Measurements from ENCODE around the gene SYN1.

DNA sequence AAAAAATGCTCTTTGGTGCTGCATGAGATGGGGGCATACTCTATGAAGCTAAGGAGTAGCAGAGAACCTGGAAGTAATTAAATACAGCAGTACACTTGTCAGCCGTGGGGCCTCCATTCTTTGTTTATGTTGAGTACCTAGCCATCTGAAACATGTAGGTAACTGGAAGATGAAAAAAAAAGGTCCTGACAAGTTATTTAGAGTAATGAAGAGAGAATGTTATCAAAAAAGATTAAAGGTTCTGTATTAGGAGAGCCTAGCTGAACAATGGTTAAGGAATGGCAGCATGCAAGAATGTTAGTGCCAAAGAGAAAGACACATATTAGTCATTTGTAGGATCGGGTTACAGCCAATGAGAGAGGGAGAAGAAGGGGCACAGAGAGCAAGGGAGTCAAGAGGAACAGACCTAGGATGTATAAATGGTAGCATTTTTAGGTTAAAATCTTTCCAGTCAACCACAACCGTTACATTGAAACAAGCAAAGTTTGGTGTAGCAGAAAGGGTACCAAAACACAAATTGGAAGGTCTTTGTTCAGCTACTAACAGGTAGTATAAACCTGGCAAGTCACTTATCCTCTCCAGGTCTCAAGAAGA is 316.7 kb upstream of the DIPK2B start:
- PRO-cap = no peak
CAGE:
- cytosol, long polyA plus RNA = no peak
- long polyA plus RNA = no peak
- nucleus, long polyA plus RNA = no peak

DNA sequence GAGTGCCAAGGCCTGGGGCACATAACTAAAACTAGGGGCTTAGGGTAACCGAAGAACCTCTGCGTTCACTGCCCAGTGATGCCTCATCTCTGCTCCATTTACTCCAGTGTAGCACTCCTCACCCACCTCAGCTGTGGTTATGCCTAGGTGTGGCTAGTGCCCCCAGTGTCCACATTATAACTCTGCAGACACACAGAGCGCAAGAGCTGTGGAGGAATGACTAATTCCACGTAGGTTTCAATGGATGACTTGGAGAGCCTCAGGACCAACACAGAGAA is 542.3 kb upstream of the DIPK2B start:
- PRO-cap = no peak
CAGE:
- cytosol, long polyA plus RNA = no peak
- long polyA plus RNA = no peak
- nucleus, long polyA plus RNA = no peak

DNA sequence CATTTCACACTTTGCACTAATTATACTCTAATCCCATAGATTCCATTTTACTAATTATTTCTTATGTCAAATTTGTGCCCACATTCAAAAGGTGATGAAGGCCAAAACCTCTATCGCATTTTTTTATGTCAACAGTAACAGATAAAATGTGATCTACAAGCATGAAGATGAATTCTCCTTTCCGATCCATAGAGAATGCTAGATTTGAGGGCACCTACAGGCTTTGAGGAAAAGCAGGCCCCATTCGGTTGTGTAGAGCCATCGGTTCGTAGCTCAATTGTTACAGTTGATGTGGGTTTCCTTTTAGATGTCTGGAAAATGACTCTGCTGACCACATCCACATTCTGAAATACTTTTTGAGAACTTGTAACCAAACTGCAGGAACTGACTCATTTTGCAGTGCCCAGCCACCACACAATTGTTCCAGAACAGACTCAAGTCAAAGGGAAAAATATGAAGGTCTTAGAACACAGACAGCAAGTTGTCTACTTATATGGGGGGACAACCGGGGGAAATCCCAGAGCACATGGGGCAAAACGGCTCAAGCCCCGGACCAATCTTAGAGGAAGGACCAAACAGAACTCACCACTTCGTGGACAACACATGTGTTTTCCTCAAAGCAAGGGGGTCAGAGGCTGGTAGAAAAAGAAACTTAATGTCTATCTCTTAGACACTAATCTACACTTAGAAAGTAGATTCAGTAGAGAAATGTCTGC is 557.6 kb upstream of the DIPK2B start:
- PRO-cap = no peak
CAGE:
- cytosol, long polyA plus RNA = no peak
- long polyA plus RNA = no peak
- nucleus, long polyA plus RNA = no peak

- PRO-cap = no peak
CAGE:
- cytosol, long polyA plus RNA = no peak
- long polyA plus RNA = no peak
- nucleus, long polyA plus RNA = no peak
Measured at GRCh38 chrX:45801511-45801956, 600.9 kb upstream of the DIPK2B start.

DNA sequence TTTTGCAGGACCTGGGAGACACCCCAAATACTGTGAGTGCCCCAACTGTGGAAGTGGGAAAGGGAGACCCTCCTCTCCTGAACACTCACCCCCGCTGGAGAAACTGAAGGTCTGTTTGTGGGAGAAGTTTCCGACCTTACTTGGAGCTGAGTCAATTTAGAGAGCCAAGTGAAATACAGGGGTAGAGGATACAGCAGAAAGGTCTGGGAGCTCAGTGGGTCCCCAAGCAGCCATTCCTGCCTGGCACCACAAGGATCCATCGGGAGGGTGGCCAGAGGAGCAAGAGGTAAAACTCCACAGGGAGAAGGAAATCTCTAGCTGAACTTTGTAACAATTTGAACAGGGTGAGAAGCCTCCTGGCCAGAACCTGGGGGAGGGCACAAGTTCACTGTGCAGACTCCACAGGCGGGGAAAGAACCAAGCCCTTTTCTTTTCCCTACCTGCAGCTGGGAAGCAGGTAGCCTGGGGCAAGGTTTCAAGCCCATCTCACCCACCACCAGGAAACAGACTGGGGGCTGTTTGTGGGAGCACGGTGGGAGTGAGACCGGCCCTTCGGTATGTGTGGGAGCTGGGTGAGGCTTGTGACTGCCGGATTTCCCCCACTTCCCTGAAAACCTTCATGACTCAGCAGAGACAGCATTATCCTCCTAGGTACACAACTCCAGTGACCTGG is 113.7 kb upstream of the KRBOX4 start:
- PRO-cap = no peak
CAGE:
- cytosol, long polyA plus RNA = no peak
- long polyA plus RNA = no peak
- nucleus, long polyA plus RNA = no peak

- PRO-cap = no peak
CAGE:
- cytosol, long polyA plus RNA = no peak
- long polyA plus RNA = no peak
- nucleus, long polyA plus RNA = no peak
Measured at GRCh38 chrX:46456380-46456702, 9.2 kb downstream of the KRBOX4 start.

DNA sequence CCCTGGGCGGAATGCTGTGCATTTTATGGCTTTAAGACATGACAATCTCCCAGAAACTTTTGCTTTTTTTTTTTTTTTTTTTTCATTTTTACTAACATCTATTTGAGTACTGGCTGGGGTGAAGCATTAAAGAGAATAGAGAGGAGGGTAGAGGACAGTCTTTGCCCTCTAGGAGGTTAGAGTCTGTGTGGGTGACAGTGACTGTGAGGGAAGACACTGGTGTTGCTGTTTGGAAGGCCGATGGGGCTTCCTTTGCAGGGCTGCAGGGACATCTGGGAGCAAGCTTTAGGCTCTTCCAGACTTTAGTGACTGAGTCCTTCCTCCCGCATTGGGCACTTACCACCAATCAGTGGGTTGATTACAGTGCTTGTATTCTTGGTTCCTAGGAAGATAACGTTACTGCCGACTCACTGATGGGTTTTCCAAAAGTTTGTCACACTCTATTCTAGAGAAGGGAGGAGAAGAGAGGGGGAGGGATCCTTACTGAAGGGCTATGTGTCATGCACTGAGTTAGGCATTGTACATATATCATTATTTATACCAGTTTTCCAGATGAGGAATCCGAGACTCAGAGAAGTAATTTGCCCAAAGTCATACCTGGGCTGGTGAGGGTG is 3.6 kb downstream of the CHST7 start:
- PRO-cap = no peak
CAGE:
- cytosol, long polyA plus RNA = no peak
- long polyA plus RNA = no peak
- nucleus, long polyA plus RNA = no peak

DNA sequence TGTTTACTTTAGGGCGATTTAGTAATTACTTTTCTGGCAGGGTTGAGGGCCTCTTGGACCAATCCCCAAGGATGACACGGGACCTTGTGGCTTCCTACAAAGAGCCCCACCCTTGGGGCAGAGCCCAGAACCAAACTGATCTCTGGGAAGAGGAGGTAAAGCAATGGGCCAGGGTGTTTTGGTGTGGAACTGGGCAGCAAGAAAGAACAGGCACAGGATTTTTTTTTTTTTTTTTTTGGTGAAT is 59.8 kb downstream of the CHST7 start:
- PRO-cap = no peak
CAGE:
- cytosol, long polyA plus RNA = no peak
- long polyA plus RNA = no peak
- nucleus, long polyA plus RNA = no peak

DNA sequence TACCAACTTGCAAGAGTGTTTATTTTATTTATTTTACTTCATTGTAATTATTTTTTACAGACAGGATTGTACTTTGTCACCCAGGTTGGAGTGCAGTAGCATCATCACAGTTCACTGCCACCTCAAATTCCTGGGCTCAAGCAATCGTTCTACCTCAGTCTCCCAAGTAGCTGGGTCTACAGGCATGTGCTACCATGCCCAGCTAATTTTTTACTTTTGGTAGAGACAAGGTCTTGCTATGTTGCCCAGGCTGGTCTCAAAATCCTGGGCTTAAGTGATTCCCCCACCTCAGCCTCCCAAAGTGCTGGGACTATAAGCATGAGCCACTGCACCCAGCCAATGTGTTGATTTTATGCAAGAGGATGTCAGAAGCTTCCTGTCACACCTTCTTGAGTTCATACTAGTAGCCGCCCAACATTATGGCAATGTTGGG is 19.1 kb upstream of the RP2 start:
- PRO-cap = no peak
CAGE:
- cytosol, long polyA plus RNA = no peak
- long polyA plus RNA = no peak
- nucleus, long polyA plus RNA = no peak

- PRO-cap = no peak
CAGE:
- cytosol, long polyA plus RNA = no peak
- long polyA plus RNA = no peak
- nucleus, long polyA plus RNA = no peak
Measured at GRCh38 chrX:47200352-47201045, 6.9 kb downstream of the UBA1 start.

- PRO-cap = no peak
CAGE:
- cytosol, long polyA plus RNA = no peak
- long polyA plus RNA = no peak
- nucleus, long polyA plus RNA = no peak
Measured at GRCh38 chrX:47223313-47223867, 4.9 kb downstream of the CDK16 start.

DNA sequence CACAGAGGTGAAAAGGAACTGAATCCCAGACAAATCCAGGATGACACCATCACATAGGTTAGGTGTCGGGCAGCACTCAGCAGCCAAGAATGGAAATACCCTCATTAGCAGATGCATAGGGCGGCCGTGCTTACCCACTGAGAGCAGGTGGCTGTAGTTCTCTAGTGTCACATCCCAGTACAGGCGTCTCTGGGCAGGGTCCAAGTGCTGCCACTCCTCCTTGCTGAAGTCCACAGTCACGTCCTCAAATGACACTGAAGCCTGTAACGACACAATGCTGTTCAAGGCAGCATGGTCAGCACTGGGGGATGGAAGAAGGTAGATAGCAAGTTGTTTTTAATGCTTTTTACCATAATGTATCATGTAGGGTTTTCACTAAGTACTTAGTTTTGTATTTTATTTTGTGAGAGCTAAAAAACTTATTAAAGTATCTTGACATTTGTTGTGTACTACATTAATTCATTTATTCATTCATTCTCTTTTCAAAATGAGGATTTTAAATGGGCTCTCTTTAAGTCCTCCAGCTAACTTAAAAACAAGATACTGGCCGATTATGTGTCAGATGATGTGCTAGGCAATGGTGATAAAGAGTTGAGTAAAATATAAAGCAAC is 26.8 kb downstream of the ZNF41 start:
- PRO-cap = no peak
CAGE:
- cytosol, long polyA plus RNA = no peak
- long polyA plus RNA = no peak
- nucleus, long polyA plus RNA = no peak

DNA sequence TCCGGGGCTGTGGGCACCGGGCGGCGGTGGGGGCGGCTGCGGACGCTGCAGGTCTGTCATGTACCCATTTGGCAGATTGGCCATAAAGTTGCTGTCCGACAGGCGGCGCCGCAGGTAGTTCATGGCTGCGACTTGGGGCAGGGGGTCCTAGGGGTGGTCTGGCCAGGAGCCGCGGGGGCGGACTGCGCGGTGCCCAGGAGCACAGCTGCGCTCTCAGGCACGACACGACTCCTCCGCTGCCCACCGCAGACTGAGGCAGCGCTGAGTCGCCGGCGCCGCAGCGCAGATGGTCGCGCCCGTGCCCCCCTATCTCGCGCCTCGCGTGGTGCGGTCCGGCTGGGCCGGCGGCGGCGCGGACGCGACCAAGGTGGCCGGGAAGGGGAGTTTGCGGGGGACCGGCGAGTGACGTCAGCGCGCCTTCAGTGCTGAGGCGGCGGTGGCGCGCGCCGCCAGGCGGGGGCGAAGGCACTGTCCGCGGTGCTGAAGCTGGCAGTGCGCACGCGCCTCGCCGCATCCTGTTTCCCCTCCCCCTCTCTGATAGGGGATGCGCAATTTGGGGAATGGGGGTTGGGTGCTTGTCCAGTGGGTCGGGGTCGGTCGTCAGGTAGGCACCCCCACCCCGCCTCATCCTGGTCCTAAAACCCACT is at the start of gene SYN1:
TSS of gene SYN1 (minus strand) at position 252 of the 647 bp plus-strand sequence.
- PRO-cap = no peak
CAGE:
- cytosol, long polyA plus RNA = no peak
- long polyA plus RNA = no peak
- nucleus, long polyA plus RNA = no peak

GRCh38 chrX:47650636-47651308 is 409 bp upstream of the ELK1 start:
- PRO-cap = no peak
CAGE:
- cytosol, long polyA plus RNA = no peak
- long polyA plus RNA = no peak
- nucleus, long polyA plus RNA = no peak

DNA sequence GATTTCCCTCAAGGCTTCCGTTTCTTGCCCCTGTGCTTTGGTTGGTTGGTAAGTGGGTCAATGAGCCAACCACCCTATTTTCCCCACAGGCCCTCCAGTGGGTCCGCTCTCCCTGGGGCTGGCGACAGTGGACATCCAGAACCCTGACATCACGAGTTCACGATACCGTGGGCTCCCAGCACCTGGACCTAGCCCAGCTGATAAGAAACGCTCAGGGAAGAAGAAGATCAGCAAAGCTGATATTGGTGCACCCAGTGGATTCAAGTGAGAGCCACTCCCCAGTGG is 3.0 kb downstream of the WAS start:
- PRO-cap = no peak
CAGE:
- cytosol, long polyA plus RNA = no peak
- long polyA plus RNA = no peak
- nucleus, long polyA plus RNA = no peak

- PRO-cap = no peak
CAGE:
- cytosol, long polyA plus RNA = no peak
- long polyA plus RNA = no peak
- nucleus, long polyA plus RNA = no peak
Measured at GRCh38 chrX:48696858-48697686, 538 bp downstream of the SUV39H1 start.

GRCh38 chrX:48711592-48712402 is 15.3 kb downstream of the SUV39H1 start:
- PRO-cap = no peak
CAGE:
- cytosol, long polyA plus RNA = no peak
- long polyA plus RNA = no peak
- nucleus, long polyA plus RNA = no peak

- PRO-cap = no peak
CAGE:
- cytosol, long polyA plus RNA = no peak
- long polyA plus RNA = no peak
- nucleus, long polyA plus RNA = no peak
Measured at GRCh38 chrX:48913771-48914445, 2.5 kb upstream of the SLC35A2 start.

DNA sequence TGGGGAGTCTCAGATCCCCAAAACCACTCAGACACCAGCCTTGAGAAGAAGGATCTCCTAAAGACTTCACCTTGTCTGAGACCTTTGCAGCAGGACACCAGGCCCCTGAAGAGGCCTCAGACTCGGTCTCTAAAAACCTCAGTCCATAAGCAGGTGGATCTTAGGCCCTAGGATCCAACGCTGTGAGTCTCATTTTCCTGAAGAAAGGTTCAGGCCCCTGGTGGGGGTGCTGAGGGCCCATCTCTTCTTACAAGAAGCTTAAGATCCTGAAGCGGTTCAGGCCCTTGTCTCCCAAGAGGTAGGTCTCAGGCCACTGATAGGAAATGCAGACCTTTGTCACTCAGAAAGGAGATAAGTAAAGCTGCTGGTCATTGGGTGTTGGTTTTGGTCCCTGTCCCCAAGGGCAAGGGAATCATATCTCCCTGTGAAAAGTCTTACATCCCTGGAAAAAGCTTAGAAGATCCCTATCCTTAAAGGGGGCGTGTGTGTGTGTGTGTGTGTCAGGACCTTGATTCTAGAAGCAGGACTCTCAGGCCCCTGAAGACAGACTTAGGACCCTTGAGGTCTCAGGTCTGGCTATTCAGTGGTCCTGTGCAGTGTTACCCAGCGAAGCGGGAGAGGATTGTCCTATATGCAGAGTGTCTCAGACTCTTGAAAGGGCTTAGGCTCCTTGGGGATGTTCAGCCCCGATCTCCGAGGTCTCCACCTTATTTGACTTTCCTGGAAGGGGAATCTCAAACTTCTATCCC is 1.4 kb downstream of the OTUD5 start:
- PRO-cap = no peak
CAGE:
- cytosol, long polyA plus RNA = no peak
- long polyA plus RNA = no peak
- nucleus, long polyA plus RNA = no peak

DNA sequence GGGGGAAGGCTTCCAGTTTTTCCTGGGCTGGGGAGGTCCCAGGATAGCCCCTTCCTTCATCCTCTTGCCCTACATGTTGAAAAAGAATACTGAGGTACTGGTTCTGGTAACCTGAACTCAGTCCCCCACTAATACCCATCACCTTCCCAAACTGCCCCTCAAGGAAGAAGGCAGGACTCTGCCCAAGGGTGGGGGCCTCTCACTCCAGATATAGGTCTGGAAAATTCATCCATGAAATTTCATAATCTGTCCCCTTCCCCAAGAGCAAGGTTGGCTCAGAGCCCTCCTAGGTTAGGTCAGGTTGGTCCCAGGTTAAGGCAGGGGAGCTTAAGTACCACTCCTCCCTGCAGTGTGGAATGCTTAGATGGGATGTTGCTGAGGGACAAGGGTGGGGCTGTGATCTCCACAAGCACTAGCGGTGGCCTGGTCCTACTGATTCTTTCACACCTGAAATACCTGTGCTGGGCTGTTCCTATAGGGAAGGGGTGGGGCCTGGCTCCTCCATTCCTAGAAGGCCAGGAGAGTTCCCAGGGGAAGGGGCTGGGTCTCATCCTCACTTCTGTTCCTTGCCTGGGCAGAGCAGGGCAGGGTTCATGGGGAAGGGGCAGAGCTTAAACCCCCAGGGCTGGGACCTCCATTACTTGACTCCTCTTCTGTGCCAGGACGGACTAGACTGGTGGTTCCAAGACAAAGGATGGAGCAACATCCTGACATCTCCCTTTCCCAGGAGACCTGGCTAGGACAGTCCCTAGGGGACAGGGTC is 13.9 kb downstream of the TFE3 start:
- PRO-cap = no peak
CAGE:
- cytosol, long polyA plus RNA = no peak
- long polyA plus RNA = no peak
- nucleus, long polyA plus RNA = no peak

All from A549 (cell line).